Neutrophil (primary cell): ENCODE measurements around a stretch of chr18.

GRCh38 chr18:48407781-48408050, 1.5 kb downstream of the ZBTB7C start:
- PRO-cap, result no peak

GRCh38 chr18:48453424-48454093, 44.4 kb upstream of the ZBTB7C start:
- PRO-cap, result no peak

GRCh38 chr18:48470311-48470929, 61.2 kb upstream of the ZBTB7C start:
- PRO-cap, result no peak

DNA sequence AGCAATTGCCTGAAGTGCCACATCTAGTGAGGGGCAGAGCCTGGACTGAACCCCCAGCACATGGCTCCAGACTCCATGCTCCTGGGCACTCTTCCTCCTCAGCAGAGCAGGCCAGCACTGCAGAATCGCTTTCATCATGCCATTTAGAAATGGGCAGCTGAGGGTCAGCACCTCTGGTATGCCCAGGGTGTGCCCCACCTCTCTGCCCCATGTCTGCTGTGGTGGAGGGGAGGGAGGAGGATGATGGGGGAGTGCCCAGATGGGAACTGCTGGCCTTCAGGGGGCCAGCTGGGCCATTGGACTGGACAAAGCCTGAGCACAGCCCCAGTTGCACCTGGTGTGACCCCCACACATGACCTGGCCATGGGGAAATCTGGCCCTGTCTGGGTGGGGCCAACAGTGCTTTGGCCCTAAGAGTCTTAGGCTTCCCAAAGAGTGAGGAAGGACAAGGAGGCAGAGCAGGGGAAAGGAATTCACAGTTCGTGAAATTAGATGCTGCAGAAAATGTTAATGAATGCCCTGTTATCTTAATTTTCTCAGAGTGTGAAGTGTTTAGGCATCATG, 44.1 kb downstream of the CTIF start:
- PRO-cap, result no peak

GRCh38 chr18:48592444-48593382, 53.9 kb downstream of the CTIF start:
- PRO-cap, result no peak

- PRO-cap, result no peak
Observed at GRCh38 chr18:48657297-48657954, 118.6 kb downstream of the CTIF start.

DNA sequence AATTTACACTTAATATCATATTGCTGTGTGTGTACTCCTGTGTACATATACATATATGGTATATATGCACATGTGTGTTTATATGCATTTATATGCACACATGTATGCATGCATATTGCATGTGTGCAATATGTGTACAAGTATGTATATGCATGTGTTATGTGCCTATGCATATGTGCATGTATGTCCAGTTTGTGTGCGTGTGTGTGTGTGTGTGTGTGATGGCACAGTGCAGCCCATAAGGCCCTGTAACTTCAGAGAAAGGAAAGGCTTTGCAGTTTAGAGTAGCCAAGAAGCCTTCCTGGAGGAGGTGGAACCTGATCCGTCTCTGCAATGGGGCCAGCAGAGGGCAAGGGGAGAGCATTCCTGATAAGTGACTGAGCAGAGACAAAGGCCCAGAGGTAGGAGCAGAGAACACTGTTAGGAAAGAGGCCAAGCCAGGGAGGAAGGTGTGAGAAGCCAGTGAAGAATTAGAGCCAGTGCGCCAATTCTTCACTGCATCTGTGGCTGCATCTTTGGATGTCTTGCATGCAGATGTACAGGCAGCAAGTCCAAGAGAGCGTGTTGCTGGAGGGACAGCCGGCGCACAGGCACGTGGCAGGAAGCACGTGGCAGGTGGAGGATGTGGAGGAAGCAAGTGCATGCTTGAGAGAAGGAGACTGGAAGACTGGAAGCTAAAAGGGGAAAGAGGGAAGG, 196.2 kb downstream of the CTIF start:
- PRO-cap, result no peak

DNA sequence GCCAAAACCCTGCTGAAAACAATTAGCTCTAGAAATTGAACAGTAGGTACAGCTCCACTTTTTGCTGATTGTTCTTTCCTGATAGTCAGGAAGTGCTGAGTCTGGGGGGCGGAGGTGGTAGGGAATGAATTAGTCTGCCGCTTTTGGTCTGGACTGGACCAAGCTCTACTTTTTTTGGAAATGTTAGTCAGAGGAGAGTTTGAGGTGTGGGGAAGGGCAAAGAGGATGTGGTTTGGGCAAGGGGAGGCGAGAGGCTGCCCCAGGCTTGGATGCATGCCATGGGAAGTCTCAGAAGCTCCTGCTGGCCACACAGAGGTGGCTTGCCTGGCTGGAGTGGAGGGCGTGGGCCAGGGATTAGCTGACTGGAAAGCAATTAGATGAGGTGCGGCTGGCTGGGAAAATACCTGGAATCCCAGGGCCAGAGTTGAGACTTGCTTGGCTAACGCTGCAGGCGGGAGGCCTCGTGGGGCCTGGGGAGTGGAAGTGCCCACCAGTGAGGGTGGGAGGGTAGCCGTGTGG, 117.9 kb downstream of the SMAD7 start:
- PRO-cap, result no peak

DNA sequence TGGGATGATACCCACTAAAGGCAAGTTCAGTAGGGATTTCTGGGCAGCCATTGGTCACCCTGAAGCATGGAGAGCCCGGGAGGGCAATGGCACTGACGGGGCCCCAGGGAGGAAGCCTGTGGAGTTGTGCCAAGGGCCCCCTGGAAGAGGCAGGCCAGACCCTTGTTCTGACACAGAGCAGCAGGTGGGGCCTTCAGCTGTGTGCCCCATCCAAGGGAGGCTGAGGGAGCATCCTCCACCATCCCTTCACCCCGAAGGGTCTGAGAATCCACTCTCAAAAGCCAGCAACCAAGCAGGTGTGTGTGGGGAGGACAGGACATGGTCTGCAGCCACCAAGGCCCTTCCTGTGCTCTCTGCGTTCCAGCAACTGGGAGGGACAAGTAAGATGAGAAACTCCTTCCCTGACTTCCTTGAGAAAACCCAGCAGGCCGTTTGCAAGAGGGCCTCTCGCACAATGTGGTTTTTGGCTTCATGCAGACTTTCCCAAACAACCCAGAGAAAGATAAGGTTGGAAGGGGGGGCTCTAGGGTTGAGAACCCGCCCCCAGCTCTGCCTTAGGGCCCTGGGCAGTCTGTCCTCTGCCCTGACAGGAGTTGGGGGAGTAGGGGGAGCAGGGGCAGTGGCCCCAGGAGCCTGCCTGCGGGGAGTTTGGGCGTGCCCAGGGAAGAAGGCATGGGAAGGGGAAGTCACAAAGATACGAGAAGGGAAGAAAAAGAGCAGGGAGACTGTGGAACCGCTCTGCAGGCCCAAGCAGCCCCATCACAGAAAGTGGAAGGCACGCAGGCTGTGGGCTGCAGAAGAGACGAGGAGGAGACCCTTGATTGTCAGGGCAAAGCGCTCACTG, 100.0 kb downstream of the SMAD7 start:
- PRO-cap, result no peak

GRCh38 chr18:48901768-48902474, 48.8 kb downstream of the SMAD7 start:
- PRO-cap, result no peak

GRCh38 chr18:48928764-48929542, 21.8 kb downstream of the SMAD7 start:
- PRO-cap, result no peak

DNA sequence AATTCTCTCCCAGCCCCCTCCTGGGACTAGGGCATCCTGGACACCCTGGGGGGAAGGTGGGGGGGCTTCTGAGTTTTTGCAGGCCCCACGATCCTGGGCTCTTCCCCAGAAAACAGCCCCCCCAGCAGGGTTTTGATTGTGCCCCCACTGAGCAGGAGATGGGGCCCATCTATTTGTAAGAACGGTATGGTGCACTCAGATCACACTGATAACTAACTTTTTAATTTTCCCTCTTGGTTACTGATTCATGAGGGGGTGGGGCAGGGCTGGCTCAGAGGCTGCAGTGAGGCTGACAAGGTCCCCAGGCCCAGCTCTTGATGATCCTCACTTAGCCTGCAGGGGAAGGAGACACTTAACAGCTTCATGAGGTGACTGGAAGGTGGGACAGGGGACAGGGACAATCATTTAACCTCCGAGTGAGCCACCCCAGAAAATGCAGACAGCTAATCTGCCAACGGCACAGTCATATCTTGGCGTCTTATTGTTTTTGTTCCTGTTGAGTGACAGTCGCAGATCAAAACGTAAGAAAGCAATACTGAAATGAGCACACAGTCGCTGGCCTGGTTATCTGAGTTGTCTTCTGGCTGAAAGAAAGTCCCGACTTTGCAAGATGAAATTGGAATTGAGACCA, 18.8 kb downstream of the SMAD7 start:
- PRO-cap, result no peak

DNA sequence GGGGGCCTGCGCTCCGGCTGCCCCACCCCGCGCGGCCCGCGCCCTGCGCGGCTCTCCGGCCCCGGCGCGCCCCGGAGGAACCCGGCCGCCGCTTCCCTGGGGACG, 259 bp downstream of the SMAD7 start:
- PRO-cap, result no peak

DNA sequence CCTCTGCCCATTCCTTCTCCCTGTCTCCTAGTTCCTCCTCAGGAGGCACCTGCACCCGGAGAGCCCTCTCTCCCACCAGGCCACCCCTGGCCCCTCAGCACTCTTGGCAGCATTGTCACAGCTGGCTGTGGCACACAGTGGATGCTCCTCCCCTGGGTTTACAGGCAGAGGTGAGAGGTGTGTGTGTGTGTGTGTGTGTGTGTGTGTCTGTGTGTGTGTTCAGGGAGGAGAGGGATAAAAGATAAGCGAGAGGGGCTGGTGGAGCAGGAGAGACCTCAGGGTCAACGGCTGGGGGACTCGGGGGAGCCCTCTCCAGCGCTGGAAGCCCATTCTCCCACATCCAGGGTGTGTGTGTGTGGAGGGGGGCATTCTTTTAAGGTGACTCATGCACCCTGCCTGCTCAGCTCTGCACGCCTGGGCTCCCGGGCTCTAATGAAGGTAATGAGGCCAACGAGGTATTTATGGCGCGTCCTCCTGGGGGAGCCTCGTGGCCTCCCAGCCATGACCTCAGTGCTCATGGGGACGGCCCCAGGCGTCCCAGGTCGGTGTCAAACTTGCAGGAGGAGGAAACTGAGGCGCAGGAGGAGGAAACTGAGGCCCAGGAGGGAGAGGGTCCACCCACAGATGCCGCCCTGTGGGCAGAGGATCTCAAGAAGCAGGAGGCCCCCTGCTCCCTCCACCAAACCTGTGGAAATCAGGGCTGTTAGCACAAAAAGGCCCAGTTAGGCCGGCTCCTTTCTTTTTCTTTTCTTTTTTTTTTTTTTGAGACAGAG, 66.3 kb upstream of the SMAD7 start:
- PRO-cap, result no peak

GRCh38 chr18:49052531-49053369, 102.0 kb upstream of the SMAD7 start:
- PRO-cap, result no peak

DNA sequence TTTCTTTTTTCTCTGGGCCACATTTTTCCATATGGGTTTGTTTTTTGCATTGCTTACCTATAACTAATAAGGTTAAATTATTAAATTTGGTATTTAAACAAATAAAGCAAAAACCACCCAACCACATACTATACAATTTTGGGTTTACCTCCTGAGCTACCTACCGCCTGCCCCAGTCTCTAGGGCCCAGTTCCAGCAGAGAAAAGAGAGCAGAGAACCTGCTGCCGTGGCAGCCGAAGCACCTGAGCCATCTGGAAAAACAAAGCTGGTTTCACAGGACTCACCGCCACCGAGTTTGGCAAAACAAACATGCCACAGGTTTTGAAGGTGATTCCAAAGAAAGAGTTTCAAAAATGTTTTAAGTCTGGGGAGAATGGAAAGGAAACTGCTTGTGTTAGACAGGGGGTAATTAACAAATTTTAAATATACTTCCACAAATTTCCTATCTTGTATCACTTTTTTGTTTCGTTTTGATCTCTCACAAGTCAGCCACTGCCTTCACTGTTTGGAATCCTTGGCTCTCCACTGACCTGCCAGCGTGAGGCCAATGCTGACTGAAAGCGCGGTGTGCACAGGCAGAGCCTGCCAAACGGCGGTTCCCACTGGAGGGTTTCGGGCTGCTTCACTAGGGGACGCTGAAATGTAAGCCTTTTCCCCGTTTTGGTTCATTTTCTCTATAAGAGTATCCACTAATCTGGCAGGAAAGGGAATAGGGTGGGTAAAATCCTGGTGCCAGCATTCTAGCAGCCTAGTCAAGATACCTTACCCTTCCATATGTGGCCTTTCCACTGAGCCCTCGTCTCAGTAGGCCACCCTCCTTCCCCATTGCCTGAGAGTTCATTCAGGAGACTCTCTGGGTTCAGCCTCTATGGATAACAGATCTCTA, 91.7 kb downstream of the DYM start:
- PRO-cap, result no peak

DNA sequence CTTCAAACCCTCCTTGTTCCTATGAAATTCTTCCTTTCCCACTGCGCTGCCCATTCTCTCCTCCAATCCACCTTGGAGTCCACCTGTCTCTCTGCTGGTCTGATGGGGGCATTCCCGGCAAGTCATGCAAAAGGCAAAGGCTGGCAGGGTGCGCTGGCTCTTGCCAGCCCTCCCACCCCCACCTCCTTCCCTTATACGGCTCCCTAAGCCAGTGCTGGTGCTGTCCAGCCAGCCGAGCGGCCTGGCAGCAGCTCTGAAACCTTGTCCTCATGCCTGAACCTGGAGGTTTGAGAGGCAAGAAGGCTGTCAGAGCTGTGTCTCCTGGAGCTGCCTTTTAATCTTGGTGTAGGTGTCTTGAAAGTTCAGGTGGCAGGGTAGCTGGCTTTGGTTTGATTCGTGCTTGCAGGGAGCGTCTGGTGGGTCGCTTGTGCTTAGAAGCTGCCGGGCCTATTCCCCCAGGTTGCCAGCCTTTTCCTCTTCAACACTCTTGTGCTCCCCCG, 667 bp downstream of the LIPG start:
- PRO-cap, result no peak

DNA sequence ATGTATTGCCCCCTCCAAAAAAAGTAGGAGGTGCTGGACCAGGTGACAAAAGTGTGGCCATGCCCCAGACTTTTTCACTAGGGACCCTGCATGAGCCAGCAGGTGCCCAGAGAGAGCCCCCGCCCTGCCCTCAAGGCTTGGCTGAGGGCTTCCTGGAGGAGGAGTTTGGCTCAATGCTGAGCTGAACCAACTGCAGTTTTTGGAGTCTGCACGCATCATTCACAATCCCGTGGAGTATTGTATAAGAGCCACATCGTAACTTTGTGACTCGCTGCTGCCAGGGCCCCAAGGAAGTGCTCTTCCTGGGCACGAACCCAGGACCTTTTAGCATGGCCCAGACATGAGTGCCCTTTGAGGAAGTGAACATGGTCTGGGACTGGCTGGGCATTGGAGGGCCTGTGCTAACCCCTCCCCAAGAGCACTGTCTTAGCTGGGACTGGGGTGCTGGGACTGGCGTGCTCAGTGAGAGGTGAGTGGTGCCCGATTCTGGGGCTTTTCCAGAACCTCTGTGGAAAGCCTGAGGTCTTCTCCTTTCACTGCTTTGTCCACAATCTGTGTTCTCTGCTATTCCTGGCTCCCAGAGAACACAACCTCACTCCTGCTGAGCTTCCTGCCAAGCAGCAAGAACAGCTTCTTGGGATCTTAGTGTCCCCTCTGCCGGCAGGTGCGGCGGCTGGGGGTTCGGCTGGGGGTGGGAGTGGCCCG, 88.6 kb downstream of the LIPG start:
- PRO-cap, result no peak

DNA sequence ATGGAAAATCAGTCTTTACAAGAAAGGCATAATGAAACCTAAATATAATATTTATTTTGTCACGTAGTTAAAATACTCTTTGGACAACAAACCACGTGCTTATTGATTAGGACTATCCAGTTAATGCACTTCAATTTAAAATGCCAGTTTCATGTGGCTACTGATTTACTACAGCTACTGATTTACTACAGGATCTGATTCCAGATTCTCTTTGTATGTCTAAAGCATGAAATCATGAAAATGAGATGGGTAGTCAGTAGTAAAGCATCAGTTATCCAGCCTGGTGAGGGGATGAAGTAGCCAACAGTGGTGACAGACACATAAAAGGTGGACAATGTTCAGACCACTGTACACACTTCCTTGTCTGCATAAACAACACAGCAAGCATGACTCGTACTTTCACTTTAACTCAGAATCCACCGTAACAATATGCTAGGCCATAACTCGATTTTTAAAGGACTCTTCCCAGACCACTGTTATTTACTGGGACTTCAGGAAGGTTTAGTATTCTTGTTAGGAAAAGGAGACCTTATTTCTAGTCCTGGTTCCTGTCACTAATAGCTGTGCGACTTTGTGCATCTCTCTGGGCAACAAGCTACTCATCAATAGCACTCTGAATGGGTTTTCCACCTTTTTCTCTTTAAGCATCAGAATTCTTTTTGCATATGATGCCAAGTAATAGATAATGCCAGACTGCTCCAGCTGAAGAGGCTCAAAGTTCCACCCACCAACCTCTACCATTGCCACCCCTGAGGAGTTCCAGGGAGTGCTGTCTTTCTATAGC, 24.8 kb downstream of the ACAA2 start:
- PRO-cap, result no peak

GRCh38 chr18:49863994-49864502, 50.7 kb upstream of the ACAA2 start:
- PRO-cap, result no peak